SJCRH30 (cell line): ENCODE measurements around a stretch of chr14.

- RAMPAGE, long total RNA = no peak
Observed at GRCh38 chr14:76726315-76727089, 34.8 kb upstream of the VASH1 start.

GRCh38 chr14:76884898-76885615 lies 58.8 kb downstream of the LRRC74A start:
- RAMPAGE, long total RNA = no peak

- RAMPAGE, long total RNA = no peak
Observed at GRCh38 chr14:76930441-76930950, 98.0 kb downstream of the IRF2BPL start.

DNA sequence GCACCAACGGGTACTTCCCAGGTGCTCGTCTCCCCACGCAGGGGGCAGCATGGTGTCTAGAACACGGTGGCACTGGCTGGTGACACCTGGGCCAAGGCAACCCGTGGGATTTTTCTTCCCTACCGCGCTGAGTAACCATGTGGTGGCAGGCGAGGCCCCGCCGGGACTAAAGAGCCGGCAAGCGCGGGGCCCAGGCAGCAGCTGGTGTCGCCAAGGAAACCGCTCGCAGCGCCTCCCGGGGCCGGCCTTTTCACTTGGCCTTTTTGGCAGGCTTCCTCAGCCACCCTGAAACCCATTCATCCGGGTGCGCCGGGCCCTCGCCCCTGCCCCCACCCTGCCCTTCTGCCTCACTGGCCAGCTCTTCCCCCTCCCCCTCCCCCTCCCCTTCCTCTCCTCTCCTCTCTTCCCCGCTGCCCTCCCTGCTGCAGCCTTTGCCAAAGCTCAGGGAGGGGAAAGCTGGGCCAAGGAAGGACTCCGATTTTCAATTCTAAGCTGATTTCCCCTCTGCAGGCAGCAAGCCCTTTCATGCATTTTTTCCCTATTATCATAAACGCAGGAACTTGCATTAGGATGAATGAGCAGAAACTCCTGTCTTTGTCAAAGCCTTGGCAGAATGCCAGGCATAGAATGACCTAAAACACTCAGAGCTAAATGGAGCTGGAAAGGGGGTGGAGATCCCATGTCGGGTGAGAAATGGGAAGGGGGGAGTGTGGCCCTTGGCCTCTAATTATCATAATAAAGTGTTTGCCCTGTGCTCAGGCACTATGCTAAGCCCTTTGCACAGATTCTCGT lies 81.2 kb downstream of the IRF2BPL start:
- RAMPAGE, long total RNA = no peak

DNA sequence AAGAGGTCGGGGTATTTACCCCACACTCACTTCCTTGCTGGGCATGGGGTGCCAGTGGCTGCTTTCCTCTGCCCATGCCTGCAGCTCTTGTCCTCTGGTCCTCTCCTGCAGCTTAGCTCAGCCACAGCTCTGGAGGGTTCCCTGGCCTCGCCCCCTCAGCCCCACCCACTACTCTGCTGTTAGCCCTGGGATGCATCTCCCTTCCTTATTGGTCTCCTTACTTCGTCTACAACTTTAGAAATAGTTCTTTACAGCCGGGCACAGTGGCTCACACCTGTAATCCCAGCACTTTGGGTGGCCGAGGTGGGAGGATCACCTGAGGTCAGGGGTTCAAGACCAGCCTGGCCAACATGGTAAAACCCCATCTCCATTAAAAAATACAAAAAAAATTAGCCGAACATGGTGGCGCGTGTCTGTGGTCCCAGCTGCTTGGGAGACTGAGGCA lies 79.9 kb downstream of the IRF2BPL start:
- RAMPAGE, long total RNA = no peak

DNA sequence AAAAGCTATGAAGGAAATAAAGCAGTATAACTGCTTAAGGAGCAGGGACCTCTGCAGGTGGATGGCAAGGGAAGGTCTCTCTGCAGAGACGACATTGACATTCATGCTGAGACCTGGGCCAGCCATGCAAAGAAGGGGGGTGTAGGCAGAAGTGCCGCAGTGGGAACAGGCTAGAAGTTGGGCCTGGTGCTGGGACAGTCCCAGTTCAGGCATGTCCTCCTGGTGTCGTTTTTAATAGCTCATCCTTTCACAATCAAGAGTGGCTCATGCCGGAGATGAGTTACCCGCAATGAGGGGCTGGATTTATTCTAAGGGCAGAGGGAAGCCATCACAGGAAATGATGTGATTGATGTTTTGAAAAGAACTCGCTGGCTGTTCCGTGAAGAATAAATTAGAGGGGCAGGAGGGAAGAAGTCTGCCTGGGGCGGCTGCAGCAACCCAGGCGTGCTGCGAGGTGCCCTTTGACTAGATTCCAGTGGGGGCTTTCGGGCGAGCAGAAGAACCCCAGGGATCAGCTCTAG lies 72.6 kb downstream of the IRF2BPL start:
- RAMPAGE, long total RNA = no peak

GRCh38 chr14:76958220-76959055 lies 70.1 kb downstream of the IRF2BPL start:
- RAMPAGE, long total RNA = no peak

DNA sequence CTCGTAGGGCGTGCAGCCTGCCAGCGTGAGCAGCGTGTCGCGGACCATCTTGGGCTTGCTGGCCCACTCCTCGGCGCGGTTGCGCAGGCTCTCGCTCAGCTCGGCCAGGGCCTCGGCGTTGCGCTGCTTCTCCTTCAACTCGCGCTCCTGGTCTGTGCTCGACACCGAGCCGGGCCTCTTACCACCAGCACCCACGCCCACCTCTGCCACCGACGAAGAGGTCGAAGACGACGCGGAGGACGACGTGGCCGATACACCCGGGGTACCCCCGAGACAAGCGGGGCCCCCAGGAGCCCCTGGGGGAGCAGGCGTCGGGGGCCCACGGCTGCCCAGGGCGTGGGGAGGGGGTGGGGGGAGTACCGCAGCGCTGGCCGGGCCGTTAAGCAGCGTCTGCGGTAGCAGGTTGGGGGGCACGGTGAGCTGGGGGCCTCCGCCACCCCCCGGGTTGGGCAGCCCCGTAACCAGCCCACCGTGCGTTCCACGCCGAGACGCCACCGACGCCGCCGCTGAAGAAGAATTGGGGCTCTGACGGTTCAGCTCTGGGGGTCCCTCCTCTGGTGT lies 1.8 kb downstream of the IRF2BPL start:
- RAMPAGE, long total RNA = no peak

DNA sequence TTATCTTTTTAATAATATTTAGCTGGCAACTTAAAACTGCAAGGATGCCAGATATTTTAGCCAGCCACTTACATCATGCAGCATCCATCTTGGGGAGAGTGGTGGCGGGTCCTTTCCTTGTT lies 12.3 kb upstream of the IRF2BPL start:
- RAMPAGE, long total RNA = no peak

DNA sequence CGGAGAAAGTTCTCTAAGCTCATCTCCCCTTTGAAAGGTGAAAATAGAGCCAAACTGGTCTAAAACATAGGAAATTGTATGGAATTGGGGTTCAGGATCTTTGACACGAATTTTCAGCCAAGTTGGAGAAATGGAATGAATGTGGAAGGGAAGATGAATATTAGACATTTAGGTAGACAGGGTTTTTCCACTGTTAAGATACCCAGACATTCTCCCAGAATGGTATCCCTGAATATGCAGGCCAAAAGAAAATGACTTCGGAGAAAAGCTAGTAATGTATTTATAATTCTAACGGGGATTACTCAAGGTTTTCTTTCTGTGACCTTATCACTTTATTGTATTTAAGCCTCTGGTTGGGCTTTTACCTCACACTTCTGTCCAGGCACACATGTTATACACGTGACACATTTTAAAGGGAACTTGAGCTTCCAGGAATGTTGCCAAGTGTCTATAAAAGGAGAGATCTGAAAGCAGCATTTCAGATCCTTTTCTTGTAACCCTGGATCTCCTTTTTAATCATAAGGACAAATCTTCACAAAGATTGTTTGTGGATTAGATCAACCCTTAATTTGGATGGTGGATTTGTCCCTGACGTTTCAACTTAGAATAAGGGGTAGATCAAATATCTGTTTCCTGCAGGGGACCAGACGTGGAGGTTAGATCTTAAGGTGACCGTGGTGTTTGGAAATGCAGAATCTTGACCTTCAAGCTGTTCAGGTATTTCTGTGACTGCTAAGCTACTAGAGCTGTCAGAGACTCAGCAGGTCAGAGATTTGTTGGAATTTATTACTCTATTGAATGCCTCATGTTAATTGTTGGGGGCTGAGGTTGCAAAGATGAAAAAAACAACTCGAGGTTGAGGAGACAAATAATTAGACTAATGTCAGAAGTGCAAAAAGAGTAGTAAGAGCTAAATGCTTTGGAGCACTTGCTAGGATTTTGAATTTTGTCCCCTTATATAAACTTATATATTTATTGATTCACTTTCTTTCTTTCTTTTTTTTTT lies 1.5 kb downstream of the CIPC start:
- RAMPAGE, long total RNA = no peak

DNA sequence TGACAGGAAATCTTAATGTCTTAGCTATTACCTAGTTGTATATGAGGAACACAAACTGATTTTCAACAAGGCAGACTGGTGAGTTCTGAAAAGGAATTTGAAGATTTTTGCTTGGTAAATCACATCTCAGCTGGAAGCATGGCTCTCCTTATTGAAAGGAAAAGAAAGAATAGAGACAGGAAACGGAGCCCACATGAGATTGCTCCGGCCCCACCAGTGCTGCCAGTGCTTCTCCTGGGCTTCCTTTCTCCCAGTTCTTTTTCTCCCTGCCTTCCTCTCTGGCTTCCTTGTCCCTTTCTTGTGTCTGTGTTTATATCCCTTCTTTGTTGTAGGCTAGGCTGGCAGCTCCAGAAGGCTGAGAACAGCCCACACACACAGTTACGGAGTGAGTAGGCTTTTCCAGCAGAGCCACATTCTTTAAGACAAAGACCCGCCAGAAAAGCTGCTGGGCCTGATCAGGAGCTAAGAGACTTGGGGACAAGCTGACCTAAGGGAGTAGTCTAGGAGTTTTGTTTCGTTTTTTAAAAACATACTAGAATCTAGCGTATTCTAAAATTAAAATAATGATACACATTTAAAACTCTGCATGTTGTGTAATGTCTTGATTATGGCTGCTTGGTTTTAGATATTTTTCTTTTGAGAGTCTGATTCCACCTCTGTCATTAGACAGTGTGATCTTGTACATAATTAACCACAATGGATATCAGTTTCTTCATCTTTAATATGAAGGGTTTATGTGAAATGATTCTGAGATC lies 13.0 kb downstream of the CIPC start:
- RAMPAGE, long total RNA = no peak

- RAMPAGE, long total RNA = no peak
Observed at GRCh38 chr14:77613268-77613611, 3.2 kb downstream of the SPTLC2 start.

GRCh38 chr14:77730761-77731427 lies 23.0 kb downstream of the SLIRP start:
- RAMPAGE, long total RNA = no peak

DNA sequence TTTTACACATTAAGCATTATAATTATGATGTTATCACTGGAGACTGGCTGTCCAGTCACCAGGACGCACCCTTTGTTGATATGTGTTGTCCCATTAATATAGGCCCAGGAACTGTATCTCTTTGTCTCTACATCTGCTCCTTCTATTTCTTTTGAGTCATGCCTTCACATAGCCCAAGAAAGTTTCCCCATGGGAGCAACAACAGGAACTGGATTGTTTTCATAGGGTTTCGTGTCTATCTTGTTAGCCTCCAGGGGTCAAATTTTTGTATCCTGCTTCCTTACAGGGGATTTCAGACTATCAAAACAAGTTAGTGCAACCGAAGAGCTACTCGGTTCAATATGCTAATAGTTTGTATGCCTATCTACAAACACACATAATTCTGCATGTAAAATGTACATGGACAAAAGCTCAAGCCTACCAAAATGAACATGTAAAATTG lies 99.7 kb upstream of the DIO2 start:
- RAMPAGE, long total RNA = no peak

DNA sequence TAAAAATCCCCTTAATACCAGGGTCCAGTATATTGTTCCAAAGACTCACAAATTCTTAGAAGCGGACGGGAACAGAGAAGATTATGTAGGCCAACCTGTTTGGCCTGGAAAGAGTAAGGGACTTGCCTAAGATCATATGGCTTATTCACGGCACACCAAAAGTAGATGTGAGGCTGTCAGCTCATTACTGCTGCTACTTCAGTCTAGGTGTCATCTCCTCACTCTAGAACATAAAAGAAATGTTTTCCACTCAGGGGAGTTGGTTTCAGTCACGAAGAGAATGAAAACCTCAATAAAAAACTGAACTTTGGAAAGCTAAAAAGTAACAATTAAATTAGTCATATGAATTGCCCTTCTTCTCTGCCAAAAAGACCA lies 607 bp upstream of the CEP128 start:
- RAMPAGE, long total RNA = no peak

GRCh38 chr14:81170578-81171023 lies 50.2 kb downstream of the GTF2A1 start:
- RAMPAGE, long total RNA = no peak

- RAMPAGE, long total RNA = no peak
Observed at GRCh38 chr14:81401411-81401825, 1.3 kb upstream of the STON2 start.

DNA sequence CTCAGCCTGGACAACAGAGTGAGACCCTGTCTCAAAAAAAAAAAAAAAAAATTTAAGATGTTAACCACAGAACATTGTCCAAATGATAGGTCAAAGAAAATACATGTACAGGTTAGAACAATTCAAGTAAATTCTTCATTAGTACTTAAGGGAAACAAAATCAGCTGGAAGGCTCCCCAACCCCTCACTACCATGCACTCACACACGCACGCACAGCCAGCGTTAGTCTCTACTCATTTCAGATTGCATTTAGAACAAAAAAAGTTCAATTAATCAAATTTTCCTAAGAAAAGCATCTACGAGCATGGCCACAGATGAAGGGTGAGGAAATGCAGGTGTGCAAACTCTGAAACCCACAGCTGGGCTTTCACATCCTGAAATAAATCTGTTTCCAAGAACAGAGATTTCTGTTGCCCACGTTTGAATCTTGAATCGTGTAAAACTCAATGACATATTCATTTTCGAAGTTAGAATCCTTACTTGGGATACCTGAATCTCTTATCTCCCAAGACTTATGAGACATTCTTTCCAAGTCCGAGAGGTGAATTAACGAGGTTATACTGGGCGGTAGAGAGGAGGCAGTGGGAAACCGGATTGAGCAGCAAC lies 62.6 kb downstream of the SEL1L start:
- RAMPAGE, long total RNA = no peak

DNA sequence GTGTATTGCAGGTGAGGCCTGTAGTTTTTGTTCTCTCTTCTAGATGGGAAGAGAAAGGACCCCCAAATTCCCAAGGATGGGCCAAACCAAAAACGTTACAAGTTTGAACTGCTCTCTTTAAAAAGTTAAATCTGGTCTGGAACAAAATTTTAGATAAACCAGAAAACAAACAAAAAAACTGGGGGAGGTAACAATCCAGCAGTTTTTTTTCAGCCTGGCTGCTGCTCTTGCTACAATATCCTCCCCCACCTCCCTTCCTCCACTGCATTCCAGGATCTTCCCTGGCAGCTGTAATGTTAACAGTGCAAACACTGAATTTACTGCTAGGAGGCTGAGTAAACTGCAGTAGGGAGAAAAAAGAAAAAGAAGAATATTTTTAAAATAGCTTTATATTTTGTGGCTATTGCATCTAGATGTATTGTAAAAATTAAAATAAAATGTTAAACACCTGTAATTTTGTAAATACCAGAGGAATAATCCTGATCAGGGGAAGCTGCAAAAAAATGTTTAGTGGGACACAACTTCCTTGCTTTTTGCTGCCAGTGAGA lies 16.3 kb downstream of the SEL1L start:
- RAMPAGE, long total RNA = no peak

DNA sequence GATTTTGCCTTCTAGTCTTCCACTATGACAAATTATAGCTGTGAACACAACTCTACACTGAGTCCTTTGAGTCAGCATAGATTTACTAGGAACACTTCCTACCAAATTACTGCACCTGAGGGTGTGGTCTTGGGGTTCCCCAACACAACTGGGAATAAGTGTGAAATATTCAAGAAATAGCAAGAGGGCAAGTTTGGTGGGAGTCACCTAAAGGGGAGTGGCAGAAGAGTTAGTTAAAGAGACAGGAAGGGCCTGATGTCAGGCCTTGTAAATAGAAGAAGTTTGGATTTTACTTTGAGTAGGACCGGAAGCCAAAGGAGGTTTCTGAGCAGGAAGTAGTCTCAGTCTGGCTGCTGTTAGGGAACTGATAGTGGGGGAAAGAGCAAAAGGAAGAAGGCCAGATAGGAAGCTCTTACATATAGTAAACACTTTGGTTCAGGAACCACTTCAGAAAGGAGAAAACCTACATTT lies 14.3 kb downstream of the SEL1L start:
- RAMPAGE, long total RNA = no peak